Neural cell (in vitro differentiated cells): Measurements from ENCODE around the gene DROSHA.

- RAMPAGE, long total RNA = no peak
These were observed 93.9 kb downstream of the BASP1 start for GRCh38 chr5:17311309-17311655.

GRCh38 chr5:17316713-17317400 is 99.4 kb downstream of the BASP1 start:
- RAMPAGE, long total RNA = no peak

DNA sequence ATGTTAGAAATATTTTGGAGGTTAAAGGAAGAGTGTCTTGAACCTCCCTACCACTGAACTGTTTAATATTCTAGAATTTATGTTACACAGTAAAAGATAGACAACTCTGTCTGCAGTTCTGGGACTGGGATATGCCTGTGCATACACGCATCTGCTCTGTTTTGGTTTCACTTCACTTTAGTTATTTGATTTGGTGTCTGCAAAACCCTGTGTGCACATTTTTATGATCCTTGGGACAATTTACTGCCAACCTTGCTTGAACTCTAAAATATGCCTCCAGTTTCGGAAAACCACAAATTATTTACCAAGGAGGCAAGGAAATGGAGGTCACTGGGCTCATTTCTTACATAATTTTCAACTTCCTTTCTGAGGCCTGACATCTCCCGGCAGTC is 55.2 kb downstream of the H3Y2 start:
- RAMPAGE, long total RNA = no peak

DNA sequence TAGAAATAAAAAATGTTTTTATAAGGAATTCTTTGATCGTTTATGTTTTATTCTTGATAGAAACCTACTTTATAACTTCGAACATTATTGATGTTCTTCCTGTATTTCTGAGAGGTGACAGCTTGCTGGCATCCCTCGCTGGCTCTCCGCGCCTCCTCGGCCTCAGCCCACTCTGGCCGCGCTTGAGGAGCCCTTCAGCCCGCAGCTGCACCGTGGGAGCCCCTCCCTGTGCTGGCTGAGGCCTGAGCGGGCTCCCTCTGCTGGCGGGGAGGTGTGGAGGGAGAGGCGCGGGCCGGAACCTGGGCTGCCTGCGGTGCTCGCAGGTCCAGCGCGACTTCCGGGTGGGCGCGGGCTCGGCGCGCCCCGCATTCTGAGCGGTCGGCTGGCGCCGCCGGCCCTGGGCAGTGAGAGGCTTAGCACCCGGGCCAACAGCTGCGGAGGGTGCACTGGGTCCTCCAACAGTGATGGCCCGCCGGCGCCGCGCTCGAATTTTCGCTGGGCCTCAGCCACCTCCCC is 1353.2 kb upstream of the CDH18 start:
- RAMPAGE, long total RNA = no peak

GRCh38 chr5:23007208-23007861 is 154.2 kb upstream of the CDH12 start:
- RAMPAGE, long total RNA = no peak

GRCh38 chr5:25445305-25446349 is 800.8 kb upstream of the CDH10 start:
- RAMPAGE, long total RNA = no peak

DNA sequence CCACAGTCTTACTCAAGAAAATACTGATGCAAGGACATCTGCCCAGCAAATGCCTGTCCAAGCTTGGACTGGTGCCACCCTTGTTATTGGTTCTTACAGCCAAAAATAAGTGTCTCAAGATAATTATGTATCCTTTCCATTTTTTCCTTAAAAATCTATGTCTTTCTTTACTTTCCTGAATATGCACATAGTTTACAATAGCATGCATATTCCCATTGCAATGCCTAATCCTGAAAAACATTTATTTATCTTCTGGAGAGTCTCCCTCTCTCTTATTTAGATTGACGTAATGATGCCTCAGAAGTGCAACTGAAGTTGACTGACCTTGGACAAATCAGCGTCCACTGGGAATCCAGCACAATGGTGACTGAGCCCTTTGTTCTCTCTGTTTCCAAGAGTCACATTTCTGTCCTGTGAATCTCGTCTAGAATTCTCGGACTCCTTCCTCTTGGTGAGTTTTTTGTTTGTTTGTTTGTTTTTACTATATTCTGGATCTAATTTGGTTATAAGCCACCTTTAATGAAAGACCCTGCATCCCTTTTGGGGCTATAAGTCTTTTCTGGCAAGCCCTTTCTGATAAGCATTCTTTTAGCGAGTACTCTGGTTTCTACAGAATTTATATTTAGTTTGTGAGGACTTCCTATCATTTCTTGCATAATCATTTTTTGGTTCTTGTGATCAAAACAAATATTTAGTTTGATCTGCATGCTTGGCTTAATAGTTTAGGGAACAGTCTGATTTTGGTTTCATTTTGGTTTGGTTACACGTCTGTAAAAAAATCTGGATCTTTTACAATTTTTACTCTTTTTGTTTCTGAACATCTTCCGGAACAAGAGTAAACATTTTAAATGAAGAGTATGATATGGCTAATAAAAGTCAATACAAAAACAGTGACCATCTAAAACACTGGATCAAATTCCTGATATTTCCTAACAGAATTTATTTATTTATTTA is 1074.6 kb downstream of the CDH9 start:
- RAMPAGE, long total RNA = no peak

GRCh38 chr5:27743234-27743759 is 704.9 kb upstream of the CDH9 start:
- RAMPAGE, long total RNA = no peak

DNA sequence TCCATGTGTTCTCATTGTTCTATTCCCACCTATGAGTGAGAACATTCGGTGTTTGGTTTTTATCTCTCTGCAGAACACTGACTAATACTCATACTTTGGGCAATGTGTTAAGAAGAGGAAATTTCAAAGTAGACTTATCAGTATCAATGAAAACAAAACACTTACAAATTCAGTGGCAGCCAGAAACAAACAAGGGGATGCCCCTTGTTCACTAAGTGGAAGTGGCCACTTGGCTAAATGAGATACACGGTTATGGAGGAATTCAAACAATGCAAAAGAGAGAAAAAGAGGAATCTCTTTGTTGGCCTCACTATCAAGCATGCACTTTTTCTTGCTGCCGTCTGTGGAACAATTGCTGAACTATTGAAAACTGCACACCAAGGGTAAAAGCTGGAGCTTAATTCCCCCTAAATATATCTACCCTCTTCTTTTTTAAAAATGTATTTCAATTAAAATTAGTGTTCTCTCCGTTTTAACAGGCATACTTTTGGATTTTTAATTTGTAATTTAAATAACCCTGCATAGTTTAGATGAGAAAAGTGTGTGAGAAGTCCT is 2044.9 kb upstream of the CDH6 start:
- RAMPAGE, long total RNA = no peak

DNA sequence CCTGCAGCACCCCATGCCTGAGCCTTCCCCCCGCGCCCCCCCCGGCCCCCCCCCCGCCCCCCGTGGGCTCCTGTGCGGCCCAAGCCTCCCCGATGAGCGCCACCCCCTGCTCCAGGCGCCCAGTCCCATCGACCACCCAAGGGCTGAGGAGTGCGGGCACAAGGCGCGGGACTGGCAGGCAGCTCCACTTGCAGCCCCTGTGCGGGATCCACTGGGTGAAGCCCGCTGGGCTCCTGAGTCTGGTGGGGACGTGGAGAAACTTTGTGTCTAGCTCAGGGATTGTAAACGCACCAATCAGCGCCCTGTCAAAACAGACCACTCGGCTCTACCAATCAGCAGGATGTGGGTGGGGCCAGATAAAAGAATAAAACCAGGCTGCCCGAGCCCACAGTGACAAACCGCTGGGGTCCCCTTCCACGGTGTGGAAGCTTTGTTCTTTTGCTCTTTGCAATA is 847.5 kb upstream of the CDH6 start:
- RAMPAGE, long total RNA = no peak

DNA sequence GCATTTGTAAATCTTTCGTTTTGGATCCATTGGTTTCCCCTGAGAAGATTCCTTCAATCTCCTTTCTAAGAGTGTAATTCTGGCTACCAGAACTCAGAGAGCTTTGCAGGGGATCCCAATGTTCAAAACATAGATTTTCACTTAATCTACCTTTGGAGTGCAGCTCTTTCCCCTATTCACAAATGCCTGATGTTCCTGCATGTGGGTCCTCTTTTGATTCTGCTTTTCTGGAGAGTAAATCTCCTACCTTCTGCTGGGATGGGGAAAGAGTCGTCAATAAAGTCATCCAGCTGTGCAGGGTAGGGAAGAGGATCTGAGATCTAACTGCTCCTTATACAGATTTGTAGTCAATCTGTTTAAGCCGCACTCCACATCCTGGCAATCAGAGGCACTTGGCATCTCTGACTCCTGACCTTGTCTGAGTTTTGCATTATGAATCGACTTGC is 142.5 kb downstream of the CDH6 start:
- RAMPAGE, long total RNA = no peak

DNA sequence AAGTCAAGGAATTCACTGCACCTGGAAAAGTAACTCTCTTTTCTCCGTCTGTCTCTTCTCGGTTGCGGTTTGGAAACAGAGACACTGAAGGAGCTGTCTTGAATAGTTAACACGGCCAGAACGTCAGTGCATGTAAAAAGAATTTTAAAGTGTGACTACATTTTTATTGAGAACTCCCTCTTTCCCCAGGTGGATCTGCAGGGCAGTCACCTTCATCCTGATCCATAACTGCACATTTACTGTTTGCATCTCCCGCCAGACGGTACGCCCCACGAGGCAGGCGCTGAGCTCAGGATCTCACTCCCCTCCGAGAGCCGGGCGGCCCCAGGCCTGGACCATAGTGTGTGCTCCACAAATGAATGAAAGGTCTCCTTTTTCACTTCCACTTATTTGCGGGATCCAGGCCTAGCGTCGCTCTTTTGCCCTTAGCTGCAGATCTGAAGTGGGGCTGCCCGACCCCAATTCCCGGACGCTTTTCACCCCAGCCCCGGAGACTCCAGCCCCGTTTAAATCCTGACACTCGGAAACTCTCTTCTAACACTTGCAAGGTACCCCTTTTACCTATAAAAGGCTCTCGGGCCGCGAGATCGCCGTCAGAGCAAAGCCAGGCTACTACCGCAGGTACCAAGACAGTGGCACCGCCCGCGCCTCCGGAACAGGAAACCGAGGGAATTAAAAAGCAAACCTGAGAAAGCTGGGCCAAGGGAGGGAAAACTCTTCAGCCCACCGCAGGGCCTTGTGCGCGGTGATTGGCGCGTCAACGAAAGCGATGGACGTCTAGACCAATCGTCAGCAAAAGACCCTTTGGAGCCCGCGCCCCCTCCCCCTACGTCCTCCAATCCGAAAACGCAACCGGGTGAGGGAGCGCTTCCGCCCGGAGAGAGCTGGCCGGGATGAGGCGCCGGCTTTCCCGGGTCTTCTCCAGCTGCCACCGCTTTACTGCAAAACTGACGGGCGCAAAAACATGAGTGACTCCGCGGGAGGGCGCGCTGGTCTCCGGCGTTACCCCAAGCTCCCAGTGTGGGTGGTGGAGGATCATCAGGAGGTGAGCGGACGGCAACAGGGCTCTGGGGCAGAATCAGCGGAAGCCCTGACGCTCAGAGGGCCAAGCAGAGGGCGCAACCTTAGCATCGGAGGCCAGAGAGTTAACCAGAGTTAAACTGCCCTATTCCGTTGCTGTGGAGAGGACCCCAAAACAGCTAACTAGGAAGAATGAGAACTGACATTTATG is at the start of gene DROSHA:
Gene DROSHA (minus strand): TSS at position 665 of the 1,231 bp plus-strand sequence.
- RAMPAGE, long total RNA = start-site peak on the minus strand centred at position 639 of the sequence, 59 bp wide, 742 and 2,316 reads in 2 replicates; start-site peak on the plus strand centred at position 894 of the sequence, 81 bp wide, 4,656 and 4,267 reads in 2 replicates

DNA sequence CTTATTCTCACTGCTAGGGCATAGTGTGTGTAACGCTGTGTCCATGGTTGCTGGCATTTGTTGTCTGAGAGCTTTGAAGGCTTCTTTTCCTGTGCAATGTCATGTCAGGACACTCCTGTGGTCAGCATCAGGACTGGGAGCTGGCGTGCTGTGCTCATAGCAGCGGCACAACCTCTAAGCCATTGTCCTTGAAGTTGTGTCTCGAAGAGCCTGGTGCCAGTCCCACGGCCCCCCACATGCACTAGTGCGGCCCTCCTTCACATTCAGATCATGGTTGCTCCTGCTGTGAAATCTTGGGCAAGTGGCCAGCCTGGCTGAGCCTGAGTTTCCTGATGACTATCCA is 32.4 kb downstream of the PDZD2 start:
- RAMPAGE, long total RNA = no peak

- RAMPAGE, long total RNA = no peak
These were observed 215.6 kb downstream of the PDZD2 start for GRCh38 chr5:31854163-31855273.

DNA sequence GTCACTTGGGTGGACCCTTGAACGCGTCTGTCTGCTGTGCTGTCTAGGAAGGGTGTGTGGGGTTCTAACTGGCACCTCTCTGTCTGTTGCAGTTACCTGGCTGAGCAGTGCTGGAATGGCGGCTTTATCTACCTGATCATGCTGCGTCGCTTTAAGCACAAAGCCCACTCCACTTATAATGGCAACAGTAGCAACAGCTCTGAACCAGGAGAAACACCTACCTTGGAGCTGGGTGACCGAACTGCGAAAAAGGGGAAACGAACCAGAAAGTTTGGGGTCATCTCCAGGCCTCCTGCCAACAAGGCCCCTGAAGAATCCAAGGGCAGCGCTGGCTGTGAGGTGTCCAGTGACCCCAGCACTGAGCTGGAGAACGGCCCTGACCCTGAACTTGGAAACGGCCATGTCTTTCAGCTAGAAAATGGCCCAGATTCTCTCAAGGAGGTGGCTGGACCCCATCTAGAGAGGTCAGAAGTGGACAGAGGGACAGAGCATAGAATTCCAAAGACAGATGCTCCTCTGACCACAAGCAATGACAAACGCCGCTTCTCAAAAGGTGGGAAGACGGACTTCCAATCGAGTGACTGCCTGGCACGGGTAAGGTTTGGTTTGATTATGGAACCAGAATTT is 190.9 kb downstream of the GOLPH3 start:
- RAMPAGE, long total RNA = no peak

- RAMPAGE, long total RNA = no peak
These were observed 156.0 kb downstream of the GOLPH3 start for GRCh38 chr5:32017681-32018899.

GRCh38 chr5:32027258-32028520 is 146.4 kb downstream of the GOLPH3 start:
- RAMPAGE, long total RNA = no peak

GRCh38 chr5:32090713-32091060 is 83.4 kb downstream of the GOLPH3 start:
- RAMPAGE, long total RNA = no peak

DNA sequence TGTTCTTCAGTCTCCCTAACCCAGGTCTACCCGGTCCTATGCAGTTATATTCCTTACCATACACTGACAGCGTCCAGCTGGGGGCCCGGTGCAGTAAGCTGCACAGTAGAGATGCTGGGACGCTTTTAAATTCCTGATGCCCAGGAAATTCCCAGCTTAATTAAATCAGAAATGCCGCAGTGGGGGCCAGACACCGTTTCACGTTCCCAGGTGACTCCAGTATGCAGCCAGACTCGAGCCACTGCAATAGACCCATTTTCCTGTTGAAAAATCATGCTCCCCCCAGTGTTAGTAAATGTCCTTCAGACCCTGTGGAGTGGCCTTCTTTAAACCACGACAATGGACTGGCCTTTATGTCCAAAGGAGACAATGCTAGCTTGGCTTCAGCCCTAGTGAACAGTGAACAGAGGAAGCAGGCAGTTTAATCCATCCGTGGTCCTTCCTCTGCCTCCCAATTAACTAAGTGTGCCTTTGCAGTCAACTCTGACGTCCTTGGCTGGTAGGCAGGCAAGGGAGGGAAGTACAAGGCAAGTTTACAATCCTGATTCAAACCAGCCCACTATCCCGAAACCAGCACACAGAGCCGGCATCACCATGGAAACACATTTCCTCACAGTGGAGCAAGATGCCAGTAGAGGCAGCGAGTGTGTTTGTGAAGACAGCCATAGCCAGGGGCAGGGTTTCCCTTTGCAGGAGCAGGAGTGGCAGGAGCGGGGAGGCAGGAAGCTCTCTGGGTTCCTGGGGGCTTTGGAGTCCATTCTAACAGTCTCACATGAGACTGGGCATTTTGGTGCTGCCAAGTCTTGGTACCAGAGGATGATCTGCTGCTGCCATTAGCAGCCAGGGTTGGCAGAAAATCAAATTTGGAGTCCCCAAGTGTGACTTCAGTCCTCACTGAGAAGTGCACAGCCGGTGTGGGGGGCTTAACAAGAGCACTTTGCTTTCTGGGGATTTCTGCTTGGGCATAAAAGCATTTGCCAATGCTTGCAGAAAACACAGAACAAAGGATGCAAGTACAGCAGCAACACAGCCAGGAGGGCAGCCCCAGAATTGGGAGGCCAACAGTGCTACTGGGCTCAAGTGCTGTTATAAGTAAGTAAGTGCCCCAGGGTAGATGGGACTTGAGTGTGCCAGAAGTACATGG is 73.9 kb downstream of the GOLPH3 start:
- RAMPAGE, long total RNA = no peak

- RAMPAGE, long total RNA = no peak
These were observed 38.7 kb downstream of the GOLPH3 start for GRCh38 chr5:32135439-32135879.